Skeletal muscle cell (primary cell): ENCODE data around the genes MAOB and NDP.

GRCh38 chrX:41029328-41029776 is 55.9 kb upstream of the USP9X start:
- RRBS = no CpG with 5 or more reads among the region's 7 CpGs

- RRBS = no CpG with 5 or more reads among the region's 10 CpGs
These were observed 2.0 kb downstream of the USP9X start for GRCh38 chrX:41087097-41087727.

- RRBS = no CpG with 5 or more reads among the region's 6 CpGs
These were observed 5.3 kb downstream of the USP9X start for GRCh38 chrX:41090340-41091131.

DNA sequence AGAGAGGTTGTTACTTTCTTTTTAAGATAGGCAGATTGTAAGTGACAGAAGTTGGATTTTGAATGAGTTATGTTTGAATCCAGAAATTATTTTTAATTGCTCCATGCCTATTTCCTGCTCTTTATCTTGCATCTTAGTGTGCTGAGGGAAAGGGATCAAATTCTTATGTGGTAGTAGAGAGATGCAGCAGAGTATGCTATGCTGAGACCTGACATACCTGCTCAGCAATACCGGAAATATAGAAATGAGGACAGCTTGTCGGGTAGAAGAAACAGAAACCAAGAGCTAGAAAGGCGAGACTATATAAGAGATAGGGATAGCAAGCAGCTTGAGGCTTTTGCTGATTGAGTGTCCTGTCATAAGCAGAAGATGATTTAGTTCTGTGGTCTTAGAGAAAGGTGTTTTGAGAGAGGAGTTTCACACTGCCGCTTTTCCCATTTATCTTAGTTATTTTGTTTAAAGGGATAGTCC is 31.6 kb downstream of the USP9X start:
- RRBS = no CpG with 5 or more reads among the region's 4 CpGs

DNA sequence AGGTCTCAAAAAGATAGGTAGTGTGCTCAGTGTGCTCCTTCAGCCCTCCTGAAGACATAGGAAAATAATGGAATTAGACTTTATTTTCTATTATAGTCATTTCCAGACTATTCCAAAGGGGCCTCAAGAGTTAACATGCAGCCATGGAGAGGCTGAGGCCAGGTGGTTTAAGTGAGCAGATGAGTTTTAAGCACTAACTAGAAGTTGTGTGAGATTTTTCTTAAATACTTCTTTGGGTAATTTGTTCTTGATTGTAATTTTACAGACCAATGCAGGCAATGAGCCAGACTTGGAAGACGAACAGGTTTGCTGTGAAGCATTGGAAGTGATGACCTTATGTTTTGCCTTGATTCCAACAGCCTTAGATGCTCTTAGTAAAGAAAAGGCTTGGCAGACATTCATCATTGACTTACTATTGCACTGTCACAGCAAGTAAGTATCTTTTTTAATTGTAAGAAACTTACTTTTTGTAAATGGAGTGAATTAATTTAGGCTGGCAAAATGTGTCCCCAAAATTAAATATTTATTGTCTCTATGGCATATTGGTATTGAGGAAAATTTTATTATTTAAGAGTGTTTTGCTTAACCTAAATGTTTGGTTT is 103.9 kb downstream of the USP9X start:
- RRBS = no CpG with 5 or more reads among the region's 1 CpG

DNA sequence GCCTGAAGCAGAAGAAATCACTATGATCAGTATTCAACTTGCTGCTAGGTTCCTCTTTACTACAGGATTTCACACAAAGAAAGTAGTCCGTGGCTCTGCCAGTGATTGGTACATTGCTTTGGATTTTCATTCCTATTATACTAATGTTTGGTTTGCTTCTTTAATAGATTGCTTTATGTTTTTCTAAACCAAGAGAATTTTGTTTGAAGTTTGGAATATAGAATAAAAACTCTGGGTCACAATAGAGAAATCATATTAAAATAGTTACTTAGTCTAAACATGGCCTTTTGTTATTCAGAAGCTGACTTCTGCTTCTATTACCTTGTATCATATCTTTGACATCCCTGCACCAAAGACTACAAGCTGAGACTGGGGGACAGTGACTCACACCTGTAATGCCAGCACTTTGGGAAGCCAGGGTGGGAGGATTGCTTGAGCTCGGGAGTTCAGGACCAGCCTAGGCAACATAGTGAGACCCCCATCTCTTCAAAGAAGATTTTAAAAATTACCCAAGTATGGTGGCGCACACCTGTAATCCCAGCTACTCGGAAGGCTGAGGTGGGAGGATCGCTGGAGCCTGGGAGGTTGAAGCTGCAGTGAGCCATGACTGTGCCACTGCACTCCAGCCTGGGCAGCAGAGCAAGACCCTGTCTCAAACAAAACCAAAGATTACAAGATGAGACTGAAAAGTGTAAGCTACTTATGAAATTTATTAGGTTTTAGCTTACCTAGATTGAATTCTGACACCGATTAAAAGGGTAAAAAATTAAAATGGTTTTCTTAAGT is 116.5 kb upstream of the DDX3X start:
- RRBS = no CpG with 5 or more reads among the region's 6 CpGs

DNA sequence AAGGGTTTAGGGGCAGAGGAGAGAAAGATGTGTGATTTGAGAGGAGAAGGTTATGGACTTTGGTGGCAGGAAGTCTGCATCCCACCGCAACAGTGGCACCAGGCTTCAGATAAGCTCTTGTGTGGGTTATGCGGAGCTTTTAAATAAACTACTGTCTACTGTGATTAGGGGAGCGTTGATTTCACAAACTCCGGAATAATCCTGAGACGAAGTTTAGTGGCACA is 1.4 kb downstream of the DDX3X start:
- RRBS = no CpG with 5 or more reads among the region's 5 CpGs

GRCh38 chrX:41336935-41337598 is 3.1 kb downstream of the DDX3X start:
- RRBS = no CpG with 5 or more reads among the region's 4 CpGs

DNA sequence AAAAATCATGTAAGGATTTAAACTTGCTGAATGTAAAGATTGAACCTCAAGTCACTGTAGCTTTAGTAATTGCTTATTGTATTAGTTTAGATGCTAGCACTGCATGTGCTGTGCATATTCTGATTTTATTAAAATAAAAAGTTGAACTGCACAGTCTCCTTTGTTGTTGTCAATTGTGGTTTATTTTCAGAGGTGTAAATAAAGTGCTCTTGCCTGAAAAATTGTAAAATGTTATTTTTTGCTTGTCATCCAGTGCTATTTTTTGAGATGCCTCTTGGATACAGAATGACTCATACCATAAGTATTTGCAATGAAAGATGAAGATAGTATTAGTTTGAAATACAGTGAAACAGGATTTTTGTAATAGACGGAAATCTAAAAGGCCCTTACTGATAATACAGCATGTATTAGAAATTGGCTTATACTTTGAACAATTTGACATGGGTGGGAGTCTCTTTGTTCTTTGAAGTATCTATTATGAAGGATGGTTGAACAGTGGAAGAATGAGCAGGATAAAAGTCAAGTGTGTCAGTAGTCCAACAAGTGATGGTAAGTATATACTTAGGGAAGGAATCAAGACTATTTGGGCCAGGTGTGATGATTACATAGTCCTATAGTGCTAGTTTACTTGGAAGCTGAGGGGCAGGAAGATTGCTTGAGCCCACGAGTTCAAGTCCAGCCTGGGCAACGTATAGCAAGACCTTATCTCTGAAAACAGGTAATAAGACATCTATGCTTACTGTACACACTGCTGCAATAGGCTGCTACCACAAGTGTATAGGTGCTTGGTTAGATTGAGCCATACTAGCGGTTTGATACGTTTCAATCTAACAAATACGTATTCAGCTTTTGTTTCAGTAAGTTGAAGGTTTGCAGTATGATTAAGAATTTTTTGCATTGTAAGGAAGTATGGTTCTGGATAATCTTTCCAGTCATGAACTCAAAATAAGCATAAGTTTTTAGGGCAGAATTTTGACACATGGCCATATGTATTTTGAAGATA is 16.4 kb downstream of the DDX3X start:
- RRBS = no CpG with 5 or more reads among the region's 6 CpGs

DNA sequence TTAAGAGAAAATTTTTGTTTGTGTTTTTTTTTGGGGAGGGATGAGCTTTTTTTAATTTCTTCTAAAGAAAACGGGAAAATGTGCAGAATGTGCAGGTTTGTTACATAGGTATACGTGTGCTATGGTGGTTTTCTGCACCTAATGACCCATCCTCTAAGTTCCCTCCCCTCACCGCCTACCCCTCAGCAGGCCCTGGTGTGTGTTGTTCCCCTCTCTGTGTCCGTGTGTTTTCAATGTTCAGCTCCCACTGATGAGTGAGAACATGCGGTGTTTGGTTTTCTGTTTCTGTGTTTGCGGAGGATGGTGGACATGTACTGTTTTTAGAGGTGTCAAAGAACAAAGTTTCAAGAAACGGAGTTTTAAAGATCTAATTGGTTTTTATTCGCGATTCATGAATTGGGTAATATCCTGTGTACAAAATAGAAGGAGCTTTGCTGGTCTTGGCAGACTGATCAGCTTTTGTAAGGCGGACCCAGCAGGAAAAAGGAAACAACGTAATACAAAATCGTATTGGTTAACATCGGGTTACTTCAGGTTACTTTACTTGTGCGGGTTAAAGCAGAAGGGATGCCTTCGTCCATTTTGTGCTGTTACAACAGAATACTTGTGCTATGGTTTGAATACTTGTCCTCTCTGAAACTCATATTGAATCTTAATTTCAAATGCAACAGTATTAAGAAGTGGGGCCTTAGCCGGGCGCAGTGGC is 11.6 kb upstream of the NYX start:
- RRBS = no CpG with 5 or more reads among the region's 17 CpGs

- RRBS = no CpG with 5 or more reads among the region's 6 CpGs
These were observed 110.6 kb upstream of the GPR34 start for GRCh38 chrX:41578193-41578632.

DNA sequence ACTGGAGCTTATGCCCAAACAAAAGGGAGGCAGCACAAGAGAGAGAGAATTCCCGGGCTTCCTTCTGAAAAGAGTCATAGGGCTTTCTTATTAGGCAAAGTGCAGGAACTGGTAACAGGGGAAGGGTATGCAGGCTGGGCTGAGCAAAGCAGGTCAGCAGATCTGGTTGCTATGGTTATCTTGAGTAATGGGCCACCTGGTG is 5.3 kb upstream of the GPR82 start:
- RRBS = no CpG with 5 or more reads among the region's 1 CpG

GRCh38 chrX:41823603-41823984 is 99.6 kb downstream of the GPR82 start:
- RRBS = no CpG with 5 or more reads among the region's 5 CpGs

DNA sequence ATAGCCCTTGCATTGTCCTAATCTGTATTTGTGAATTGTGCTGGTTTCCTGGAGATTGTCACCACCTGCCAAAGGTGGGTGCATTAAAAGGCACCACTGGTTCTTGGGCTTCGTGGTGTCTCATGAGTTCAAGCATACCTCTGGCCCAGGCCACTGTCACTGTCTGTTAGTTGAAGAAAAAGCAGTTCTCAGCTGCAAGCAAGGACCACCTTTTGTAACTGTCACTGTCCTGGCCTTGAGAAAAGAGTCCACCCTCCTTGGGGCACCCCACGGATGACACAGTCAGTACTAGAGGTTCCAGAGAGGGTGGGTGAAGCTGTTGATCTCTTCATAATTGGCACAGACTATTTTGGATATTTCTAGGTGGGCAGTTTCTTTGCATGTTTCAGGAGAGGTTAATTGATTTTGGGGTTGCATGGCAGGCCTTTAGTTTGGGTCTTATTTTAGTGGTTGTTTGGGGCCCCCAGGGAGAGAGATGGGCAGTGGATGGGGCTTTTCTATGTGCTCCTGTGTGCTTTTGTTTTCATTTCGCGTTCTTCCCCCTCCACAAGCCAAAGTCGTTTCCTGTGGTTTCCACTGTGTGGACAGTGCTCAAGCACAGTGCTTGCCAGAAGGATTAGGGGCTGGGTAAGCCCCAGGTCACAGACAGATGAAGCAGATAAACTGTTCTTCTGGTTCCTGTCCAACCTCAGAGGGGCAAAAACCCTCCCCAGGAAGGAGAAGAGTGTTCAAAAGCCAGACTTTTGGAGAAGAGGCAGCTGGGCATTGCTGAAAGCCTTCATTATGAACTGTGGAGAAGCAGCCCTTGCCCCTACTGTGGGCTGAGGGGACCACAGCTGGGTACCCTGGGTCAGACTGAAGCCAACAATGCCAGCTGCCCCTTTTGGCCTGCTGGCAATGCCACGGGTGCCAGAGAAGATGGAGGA is 156.3 kb upstream of the PPP1R2C start:
- RRBS = no CpG with 5 or more reads among the region's 6 CpGs

DNA sequence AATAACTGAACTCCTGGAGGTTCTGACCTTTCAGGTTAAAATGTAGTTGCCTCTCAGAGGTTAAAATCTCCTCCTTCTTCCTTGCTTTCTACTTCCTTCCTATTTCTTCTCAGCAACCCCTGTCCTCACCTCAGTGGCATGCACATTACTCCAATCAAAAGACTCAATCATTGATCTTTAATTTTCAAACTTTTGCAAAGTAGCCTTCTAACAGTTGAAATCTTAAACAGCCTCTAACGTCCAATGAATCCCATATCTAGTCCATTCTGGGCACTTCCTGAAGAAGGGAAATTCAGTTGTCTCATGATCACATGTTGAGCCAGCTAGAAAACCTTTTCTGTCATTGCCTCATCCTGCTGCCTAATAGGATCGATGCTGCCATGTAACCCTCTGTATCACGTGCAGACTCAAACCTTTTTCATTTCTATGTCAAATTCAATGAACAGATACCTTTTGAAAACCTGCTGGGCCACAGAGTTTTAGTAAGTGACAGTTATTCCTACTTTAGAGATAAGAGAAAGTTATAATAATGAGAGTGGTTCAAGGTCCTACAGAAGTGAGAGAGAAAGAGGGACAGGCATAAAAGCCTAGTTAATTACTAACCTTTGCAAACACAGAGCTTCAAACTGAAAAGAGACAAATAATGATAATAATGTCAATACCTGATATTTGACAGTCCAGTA is 45.9 kb downstream of the MAOA start:
- RRBS = no CpG with 5 or more reads among the region's 3 CpGs

DNA sequence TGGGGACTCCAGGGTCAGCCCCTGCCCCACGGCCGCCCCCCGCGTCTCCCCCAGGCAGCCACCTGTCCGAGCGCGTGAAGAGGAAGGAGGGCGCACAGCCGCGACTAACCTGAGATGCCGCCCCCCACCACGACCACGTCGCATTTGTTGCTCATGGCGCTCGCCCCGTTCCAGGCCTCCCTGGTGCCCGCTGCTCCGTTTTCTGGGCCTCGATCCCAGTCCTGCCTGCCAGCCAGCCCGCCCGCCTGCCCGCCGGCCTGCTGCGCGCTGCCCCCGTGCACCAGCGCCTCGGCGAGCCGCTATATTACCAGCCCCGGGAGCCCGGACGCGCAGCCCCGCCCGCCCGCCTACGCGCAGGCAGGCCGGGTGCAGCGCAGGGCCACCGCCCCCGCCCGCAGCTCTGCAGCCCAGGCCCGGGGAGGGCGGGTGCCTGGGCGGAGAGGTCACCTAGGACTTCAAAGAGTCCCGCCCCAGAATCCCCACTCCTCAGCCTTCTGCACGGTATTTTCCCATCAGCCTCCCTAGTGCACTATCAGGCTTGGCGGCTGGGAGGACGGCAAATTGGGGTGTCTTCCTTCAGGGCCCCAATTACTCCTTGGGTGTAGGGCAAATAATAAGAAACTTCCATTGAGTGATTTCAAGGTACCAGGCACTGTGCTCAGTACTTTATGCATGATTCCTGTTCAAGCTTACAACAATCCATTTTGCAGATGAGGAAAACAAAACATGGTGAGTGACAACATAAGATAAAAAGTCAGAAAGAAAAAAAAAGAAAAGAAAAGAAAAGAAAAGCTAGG is at the start of gene MAOB:
Gene MAOB (minus strand): TSS at position 306 of the 797 bp plus-strand sequence.
- RRBS = 2% methylated on average over 23 of the region's 52 CpGs

DNA sequence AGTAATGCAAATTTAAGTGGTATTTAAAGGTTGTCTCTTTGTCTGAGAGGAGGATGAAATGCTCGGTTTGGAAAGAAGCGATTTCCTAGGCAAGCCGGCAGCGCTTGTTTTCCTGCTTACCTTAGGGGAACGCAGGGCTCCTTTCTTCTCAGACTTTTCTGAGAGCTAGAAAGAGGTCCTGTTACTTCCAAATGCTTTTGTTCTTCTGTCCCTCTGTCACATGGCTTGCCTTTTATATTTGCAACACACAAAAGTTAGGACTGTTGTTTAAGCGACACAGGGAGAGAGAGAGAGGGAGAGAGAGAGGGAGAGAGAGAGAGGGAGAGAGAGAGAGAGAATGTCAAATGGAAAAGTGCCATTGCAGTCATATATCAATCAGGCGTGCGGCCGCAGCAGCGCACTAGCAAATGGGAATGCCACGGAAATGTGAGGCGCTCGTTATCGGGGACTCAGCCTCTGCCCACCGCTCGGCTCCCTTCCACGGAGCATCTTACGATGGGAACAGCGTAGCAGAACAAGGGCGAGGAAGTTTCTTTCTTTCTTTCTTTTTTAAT is at the start of gene NDP:
Gene NDP (minus strand): TSS at position 207 of the 554 bp plus-strand sequence.
- RRBS = no CpG with 5 or more reads among the region's 20 CpGs

GRCh38 chrX:44450620-44450992 is 92.1 kb downstream of the FUNDC1 start:
- RRBS = no CpG with 5 or more reads among the region's 5 CpGs

- RRBS = no CpG with 5 or more reads among the region's 4 CpGs
These were observed 87.3 kb downstream of the KDM6A start for GRCh38 chrX:44960182-44960873.

- RRBS = no CpG with 5 or more reads among the region's 4 CpGs
These were observed 132.1 kb downstream of the DIPK2B start for GRCh38 chrX:45068531-45068952.